PC-3 (cell line): ENCODE results near the gene MDK.

GRCh38 chr11:46373998-46374708 is 7.3 kb upstream of the MDK start:
- RAMPAGE, long total RNA: no peak

GRCh38 chr11:46381443-46382229 is at the start of gene MDK:
MDK (plus strand) TSS chr11:46381669.
- RAMPAGE, long total RNA: start-site peak on the plus strand at chr11:46381664-46381736, 440 and 606 reads in 2 replicates

- RAMPAGE, long total RNA: no peak
Observed at GRCh38 chr11:46408486-46409020, 17.0 kb upstream of the CHRM4 start.

GRCh38 chr11:46639227-46639981 is 22.1 kb downstream of the ATG13 start:
- RAMPAGE, long total RNA: no peak

- RAMPAGE, long total RNA: no peak
Observed at GRCh38 chr11:46680841-46681252, 19.6 kb downstream of the ARHGAP1 start.

- RAMPAGE, long total RNA: no peak
Observed at GRCh38 chr11:46687512-46687839, 12.9 kb downstream of the ARHGAP1 start.

- RAMPAGE, long total RNA: no peak
Observed at GRCh38 chr11:46759215-46759453, 40.1 kb downstream of the F2 start.

- RAMPAGE, long total RNA: no peak
Observed at GRCh38 chr11:46865187-46866027, 19.3 kb upstream of the CKAP5 start.

- RAMPAGE, long total RNA: no peak
Observed at GRCh38 chr11:47072759-47073469, 103.8 kb downstream of the ARFGAP2 start.

DNA sequence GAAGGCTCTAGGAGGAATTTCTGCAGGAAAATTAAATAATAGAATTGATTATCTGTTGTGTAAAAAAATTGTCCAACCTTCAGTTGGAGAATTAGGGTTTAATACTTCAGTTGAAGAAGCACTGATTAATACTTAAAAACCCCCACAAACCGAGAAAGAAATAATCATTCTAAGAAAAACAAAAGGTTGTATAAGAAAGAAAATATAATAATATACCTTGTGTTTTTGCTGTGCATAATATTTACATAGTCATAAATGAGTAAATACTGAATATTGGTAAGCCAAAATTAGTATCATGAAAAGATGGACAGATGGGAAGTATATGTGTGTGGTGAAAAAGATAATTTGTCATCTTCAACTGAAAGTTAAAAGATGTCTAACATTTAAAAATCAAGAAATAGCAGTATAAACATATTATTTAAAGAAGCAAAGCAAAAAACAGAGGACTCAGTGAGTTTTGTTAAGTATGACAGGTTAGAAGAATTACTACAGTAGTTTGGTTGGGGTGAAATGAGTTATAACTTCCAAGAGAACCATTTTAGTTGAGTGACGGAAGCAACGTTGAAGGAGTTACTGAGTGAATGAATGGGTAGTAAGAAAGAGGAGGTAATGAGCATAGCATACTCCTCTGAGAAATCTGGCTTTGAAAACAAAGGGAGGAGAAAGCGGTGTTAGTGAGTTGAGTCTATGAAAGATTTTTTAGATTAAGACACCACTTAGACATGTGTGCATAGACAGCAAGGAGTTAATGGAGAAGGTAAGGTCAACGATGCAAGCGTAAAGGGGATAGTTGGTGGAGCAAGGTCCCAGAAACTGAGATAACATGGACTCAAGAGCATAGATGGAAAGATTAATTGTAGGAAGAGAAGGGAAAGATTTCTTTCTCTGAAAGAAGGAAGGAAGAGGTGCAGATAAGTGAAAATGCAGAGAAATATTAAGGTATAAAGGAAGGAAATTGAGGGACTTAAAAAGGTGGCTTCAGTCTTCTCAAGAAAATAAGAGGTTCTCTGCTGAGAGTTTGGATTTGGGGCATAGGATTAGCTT is 98.6 kb downstream of the ARFGAP2 start:
- RAMPAGE, long total RNA: no peak

DNA sequence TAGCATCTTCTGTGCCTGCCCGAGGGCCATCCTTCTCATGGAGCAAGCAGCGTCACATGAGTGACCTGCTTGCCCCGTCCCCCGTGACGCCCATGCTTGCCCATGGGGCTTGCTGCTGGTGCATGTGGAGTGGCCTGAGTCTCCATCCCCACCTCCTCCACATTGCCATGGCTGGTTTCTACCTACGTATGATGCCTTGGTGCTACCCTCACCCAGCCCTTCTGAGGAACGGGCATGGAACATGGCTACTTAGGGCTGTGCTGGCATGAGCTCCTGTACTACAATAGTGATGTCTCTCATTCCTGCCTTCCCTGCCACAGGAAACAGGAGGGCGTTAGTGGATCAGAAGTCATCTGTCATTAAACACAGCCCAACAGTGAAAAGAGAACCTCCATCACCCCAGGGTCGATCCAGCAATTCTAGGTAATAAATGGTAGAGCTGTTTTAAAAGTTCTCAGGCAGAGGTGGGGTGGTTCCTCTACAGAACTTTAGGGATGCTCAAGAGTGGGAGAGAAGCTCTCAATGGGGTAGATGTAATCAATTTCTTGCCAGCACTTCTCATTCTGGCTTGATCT is 31.4 kb downstream of the NR1H3 start:
- RAMPAGE, long total RNA: no peak

GRCh38 chr11:47357995-47358571 is 5.6 kb upstream of the MYBPC3 start:
- RAMPAGE, long total RNA: no peak

DNA sequence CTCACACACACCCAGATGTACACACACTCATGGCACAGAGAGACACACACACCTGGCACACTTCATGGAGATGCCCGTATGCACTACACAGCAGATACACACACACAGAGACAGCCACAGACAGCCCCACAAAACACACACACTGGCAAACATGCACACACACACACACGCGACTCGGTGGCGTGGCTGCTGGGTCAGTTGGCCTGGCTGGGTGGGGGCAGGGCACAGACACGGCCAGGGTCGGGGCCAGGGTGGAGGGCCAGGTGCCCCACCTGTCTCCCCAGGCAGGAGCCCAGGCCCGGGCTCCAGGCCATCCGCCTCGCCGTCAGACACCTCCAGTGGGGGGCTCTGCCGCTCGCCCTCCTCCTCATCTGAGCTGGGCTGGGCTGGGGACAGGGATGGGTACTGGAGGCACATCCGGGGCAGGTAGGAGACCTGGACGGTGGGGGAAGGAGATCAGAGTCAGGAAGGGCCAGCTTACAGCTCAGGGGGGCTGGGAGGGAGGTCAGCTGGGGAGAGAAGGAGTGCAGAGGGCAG is 6.1 kb upstream of the MYBPC3 start:
- RAMPAGE, long total RNA: no peak

DNA sequence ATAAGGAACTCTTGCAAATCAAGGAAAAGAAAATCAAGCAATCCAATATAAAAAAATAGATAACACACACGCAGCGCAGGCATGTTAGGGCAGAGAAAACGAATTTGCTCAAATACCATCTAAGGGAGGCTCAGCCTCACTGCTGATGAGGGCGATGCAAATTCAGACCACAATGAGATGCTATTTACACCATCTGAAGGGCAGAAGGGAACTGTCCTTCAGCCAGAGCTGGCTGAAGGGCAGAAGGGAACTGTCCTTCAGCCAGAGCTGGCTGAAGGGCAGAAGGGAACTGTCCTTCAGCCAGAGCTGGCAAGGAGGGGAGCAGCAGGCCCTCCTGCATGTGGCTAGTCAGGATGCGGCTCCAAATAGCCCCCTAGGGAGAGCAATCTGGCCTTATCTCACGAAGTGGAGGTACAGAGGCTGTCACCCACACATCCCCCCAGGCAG is 7.6 kb upstream of the SLC39A13 start:
- RAMPAGE, long total RNA: no peak

DNA sequence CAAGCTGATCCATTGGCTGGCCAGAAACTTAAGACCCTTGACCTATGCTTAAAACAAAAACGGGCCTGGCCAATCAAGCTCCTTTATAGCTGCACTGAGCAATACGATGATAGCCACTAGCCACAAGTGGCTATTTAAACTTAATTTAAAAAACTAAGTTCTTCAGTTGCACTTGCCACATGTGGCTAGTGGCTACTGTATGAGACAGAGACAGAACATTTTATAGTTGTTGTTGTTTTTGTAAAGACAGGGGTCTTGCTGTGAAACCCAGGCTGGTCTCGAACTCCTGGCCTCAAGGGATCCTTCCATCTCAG is 45.7 kb upstream of the RAPSN start:
- RAMPAGE, long total RNA: no peak

DNA sequence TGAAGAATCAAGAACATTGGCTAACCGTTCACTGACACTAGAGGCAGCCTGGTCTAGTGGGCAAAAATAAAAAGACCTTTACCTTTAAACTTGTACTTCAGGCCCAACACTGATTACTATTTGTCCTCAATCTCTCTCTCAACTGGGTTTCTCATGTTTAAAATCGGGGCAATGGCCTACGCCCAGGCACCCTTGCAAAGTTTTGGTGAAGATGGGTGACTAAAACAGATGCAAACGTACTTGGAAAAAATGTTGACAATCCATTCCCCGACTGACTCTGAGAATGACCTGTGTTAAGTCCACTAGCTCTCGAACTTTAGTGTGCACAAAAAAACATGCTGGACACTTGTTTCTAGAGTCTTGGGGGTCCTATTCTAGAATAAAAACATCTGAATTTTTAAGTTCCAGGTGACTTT is 48.5 kb upstream of the RAPSN start:
- RAMPAGE, long total RNA: no peak

- RAMPAGE, long total RNA: no peak
Observed at GRCh38 chr11:47587134-47588473, 1.1 kb downstream of the FAM180B start.

DNA sequence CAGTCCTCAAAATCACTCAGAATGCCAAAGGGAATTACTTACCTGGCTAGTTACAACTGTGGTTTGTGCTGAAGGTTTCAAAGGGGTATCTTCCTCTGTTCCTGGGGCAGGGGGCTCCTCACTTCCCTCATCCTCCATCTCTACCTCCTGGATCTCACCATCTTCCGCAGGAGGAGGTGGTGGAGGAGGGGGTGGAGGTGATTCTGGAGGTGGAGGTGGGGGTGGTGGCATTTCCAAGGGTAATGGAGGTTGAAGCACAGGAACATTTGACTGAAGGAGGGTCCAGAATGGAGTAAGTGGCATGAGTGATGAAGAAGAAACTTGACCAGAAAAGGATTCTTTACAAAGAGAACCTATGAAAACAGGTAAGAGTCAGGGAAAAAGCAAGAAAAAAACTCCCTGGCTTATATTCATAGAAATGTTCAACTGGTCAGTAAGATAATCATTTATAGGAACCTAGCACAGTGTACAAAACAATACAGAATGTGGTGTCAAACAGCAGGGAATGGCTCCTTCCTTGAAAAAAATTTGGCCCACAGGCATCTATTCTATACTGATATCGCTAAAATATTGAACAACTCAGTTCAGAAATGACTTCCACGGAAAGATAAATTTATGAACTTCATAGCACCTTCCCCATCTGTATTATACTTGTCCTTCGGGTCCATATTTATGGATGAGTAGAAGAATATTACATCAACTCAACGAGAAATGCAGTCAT is 9.4 kb upstream of the AGBL2 start:
- RAMPAGE, long total RNA: no peak

DNA sequence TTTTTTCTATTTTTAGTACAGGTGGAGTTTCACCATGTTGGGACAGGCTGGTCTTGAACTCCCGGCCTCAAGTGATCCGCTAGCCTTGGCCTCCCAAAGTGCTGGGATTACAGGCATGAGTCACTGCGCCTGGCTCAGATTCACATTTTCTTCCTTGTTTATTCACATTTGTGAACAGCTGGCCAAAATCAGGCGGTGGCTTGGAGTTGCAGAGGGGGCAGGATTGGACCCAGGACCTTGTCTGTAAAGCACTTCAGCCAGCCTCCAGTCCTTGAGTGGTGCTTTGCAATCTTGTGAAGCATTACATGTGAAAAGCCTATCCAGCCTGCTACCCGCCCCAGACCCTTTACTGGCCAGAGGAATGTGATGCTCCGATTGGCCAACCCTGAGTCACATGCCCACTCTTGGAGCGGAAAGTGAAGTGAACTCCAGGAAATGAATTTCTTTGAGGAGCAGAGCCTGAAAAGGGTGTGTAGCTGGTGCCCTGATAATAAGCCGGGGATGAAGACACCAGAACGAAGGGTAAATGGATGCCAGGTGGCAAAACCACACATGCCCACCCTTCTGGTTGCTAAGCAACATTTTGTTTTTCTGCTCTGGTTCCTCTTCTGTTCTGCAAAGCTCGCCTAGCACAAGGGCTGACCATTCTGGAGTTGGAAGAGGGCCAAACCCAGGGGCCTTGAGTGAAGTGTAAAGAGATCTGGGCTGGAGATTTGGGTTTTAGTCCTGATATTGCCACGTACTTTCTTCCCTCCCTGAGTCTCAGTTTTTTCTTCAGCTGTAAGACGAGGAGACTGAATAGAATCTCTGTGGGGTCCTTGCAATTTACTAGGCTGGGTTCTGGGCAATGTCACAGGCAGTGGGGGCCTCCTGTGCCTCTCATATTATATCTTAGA is 62.4 kb upstream of the PTPRJ start:
- RAMPAGE, long total RNA: no peak

DNA sequence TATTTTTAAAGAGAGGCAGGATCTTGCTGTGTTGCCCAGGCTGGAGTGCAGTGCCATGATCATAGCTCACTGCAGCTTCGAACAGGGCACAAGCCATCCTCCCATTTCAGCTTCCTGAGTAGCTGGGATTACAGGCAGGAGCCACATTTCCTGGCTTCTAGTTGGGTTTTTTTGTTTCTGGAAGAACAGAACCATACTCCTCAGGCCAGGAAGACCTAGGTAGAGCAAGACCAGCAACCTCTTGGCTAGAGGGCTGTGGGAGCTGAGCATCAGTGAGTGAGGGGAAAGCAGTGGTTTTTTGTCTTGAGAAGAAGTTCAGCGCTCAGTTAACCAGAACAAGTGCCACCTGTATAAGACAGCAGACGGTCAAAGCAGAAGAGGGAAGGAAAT is 62.9 kb downstream of the PTPRJ start:
- RAMPAGE, long total RNA: no peak